Omental fat pad (tissue), 4 donors: ENCODE results near the gene MGLL.

GRCh38 chr3:127036234-127037121, 53.6 kb downstream of the PLXNA1 start:
- PRO-cap, result no peak
- RAMPAGE, long total RNA, 4 experiments, result no peak in any of the 4 experiments

DNA sequence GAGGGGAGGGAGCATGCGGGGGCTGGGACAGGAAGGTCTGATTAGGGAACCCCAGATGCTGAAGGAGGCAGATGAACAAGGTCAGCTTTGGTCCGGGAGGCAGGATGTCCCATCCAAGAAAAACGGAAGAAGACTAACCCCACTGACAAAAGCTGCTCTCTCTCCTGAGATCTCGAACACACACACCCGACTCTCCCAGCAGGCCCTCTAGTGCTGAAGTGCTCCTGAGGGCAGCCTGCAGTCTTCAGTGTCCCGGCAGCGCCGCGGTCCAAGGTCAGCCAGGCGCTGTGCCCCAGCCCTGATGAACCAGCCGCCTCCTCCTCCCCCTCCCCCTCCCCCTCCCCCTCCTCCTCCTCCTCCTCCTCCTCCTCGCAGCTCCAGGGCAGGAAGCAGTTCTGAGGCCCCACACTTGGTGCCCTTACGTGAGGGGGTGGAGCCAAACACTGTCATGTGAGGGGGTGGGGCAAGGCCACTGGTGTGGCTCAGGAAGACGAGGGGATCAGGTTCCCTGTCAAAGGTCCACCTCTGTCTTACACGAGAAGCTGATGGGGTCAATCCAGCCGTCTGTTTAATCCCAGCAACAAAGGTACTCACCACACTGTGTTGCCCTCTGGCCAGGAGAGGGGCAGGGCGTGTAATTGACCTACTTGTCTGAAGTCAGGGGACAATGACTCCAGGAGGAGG, 34.1 kb downstream of the PRR23E start:
- PRO-cap, result no peak
- RAMPAGE, long total RNA, 4 experiments, result no peak in any of the 4 experiments

- PRO-cap, result no peak
- RAMPAGE, long total RNA, 4 experiments, result no peak in any of the 4 experiments
These were observed 48.0 kb downstream of the TPRA1 start for GRCh38 chr3:127542243-127543274.

DNA sequence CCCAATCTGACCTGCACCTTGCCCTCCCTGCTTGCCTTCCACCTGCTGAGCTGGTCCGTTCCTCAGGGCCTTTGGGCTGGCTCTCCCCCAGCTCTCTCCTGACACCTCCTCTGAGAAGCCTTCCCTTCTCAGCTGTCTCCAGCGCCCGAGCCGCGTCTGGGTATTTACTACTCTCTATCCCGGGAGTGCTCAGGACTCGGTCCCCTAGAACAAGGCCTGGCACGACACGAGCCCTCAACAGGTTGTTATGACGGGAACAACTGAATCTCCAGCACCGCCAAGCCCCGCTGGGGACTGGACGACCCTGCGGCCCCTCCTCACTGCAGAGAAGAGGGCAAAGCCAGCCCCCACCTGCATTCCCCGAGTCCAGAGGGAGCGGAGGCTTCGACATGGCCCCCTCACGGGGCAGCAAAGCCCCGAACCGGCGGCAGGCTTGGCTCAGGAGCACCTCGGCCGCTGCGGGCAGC, 916 bp downstream of the TPRA1 start:
- PRO-cap, result no peak
- RAMPAGE, long total RNA, 4 experiments, result no peak in any of the 4 experiments

DNA sequence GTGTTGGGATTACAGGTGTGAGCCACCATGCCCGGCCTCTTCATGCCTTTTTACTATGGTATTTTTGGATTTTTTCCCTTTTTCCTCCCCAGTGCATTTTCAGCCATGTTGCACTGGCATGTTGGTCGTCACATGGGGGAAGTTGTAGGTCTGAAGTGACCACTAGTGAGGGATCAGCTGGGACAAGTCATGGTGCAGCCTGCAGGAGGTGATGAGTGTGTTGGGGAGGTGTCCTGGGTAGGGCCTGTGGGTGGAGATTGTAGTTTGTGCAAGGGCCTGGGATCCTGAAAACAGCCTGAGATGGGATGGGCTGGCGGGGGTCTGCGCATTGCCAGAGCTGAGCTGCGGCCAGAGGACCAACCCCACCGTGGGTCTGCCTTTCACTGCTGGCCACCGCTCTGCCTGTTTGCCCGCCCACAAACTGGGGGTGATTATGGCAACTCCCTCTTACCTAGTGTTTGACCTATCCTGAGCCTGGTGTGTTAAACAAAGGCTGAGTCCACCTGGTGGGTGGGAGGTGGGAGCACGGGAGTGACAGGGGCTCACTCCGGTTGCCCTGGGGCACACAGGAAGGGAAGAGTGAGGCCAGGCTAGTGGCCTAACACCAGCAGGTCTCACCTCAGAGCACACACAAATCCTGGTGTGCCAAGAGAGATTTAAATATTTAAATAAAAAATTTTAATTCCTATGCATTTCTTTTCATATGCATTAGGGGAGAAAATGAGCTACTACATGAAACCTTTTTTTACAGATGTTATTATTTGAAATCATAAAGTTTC, 9.8 kb downstream of the ABTB1 start:
- PRO-cap, result no peak
- RAMPAGE, long total RNA, 4 experiments, result no peak in any of the 4 experiments

- PRO-cap, result no peak
- RAMPAGE, long total RNA, 4 experiments, result no peak in any of the 4 experiments
These were observed 55.1 kb downstream of the MGLL start for GRCh38 chr3:127766974-127767810.

- PRO-cap, result no peak
- RAMPAGE, long total RNA, 4 experiments, result start-site peak on the minus strand in 3 of 4 experiments, at chr3:127822396-127823231 at its widest, 104 to 969 reads per replicate
These were observed at the start of gene MGLL for GRCh38 chr3:127822094-127823294. Gene MGLL (minus strand): TSS chr3:127822515.

GRCh38 chr3:128006164-128007651, 45.5 kb upstream of the SEC61A1 start:
- PRO-cap, result no peak
- RAMPAGE, long total RNA, 4 experiments, result no peak in any of the 4 experiments

GRCh38 chr3:128070665-128071315, 18.6 kb downstream of the SEC61A1 start:
- PRO-cap, result no peak
- RAMPAGE, long total RNA, 4 experiments, result no peak in any of the 4 experiments

DNA sequence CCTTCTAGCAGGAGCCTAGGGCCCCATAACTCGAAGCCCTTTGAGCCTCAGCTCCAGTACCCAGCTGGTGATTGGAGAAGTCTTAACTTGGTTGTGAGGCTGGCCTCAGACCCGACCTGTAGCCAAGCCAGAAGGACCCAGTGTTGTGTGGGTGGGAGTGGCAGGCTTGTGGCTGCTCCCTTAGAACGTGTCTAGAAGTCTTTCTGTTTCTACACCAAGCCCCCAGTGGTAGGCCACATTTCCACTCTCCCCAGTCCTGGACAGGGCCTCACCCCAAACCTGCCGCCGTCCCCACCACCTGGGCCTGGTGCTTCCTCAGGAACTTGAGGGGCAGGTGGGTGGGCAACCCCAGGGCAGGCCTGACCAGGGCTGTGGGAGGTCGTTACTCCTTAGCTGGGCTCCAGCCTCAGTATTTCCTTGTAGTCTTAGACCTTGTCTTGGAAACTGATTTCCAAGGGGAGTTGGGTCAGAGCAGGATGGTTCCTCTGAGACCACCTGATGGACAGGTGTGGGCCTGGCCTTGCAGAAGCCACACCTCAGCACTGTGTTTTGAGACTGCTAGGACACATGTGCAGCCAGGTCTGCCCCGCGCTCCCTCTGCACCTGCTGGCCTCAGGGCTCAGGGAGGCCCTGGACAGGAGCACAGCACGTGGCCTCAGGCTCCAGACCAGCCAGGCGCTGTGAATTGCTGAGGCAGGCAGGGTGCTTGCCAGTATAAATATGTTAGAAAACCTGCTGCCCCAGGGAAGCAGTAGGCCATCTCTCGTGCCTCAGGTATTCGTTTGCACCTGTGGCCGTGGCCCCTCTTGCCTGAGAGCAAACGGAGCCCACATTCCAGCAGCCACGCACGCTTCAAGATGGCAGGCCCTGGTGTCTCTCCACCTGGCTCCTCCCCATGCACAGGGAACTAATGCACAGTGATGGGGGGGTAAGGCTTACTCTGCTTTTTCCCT, 20.0 kb downstream of the SEC61A1 start:
- PRO-cap, result no peak
- RAMPAGE, long total RNA, 4 experiments, result no peak in any of the 4 experiments

DNA sequence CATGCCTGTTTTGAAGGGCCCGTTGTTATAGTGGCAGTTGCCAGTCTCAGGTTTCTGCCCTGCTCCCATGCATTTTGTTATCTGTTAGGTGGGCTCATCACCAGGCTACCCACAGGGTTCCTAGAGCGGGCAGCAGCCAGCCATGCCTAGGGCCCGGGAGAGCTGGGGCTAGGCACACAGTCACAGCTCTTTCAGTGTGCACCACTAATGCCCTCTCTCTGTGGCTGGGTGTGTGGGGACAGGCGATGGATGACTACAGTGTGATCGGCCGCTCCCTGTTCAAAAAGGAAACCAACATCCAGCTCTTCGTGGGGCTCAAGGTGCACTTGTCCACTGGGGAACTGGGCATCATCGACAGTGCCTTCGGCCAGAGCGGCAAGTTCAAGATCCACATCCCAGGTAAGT, 108.7 kb downstream of the DNAJB8 start:
- PRO-cap, result no peak
- RAMPAGE, long total RNA, 4 experiments, result no peak in any of the 4 experiments

DNA sequence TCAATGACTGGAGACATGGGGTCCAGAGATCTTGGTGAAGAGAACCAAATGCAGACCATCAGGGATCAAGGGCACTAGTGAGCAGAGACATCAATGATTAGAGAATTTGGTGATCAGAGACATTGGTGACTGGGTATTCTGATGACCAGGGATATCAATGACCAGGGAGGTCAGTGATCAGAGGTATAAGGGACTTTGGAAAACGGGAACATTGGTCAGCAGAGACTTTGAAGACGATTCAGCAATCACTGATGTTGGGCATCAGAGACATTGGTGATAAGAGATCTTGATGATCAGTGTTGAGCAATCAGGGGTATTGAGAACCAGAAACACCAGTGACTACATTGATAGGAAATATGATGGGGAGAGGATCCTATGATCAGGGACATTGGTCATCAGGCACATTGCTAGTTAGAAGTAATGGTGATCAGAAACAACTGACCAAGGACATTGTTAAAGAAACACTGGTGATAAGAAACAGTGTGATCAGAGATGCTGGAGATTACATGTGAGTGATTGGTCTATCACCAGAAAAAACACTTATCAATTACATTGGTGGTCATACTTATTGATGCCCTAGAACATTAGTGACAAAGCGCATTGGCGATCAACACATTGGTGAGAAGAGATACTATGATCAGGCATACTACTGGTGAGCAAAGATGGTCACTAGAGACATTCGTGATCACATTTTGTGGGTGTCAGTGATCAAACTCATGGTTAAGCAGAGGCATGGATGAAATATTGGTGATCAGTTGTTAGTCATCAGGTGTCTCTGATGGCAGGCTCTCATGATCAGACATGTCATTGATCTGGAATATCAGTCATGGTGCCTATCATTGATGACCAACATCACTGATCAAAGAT, 11.6 kb upstream of the DNAJB8 start:
- PRO-cap, result no peak
- RAMPAGE, long total RNA, 4 experiments, result no peak in any of the 4 experiments

- PRO-cap, result no peak
- RAMPAGE, long total RNA, 4 experiments, result no peak in any of the 4 experiments
These were observed 6.9 kb upstream of the GATA2 start for GRCh38 chr3:128499517-128500621.

- PRO-cap, result no peak
- RAMPAGE, long total RNA, 4 experiments, result no peak in any of the 4 experiments
These were observed 54.5 kb upstream of the GATA2 start for GRCh38 chr3:128547248-128548084.

DNA sequence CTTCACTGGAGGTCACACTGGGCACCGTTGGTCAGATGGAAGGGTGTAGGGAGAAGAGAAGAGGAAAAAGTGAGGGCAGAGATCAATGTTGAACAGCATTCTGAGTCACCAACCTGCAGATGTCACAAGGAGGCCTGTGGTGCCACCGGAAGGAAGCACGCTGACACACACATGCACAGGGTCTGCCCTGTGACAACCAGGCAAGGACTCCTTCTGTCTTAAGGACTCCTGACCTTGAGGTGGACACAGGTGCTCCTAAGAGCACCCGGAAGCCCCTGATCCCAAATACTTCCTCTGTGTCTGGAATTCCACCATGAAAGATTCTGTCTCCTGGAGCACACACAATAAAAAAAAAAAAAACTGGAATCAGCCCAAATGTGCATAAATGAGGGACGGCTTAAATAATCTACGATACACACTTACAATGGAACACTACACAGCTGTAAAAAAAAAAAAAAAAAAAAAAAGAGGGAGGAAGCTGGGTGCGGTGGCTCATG, 58.5 kb downstream of the RPN1 start:
- PRO-cap, result no peak
- RAMPAGE, long total RNA, 4 experiments, result no peak in any of the 4 experiments

DNA sequence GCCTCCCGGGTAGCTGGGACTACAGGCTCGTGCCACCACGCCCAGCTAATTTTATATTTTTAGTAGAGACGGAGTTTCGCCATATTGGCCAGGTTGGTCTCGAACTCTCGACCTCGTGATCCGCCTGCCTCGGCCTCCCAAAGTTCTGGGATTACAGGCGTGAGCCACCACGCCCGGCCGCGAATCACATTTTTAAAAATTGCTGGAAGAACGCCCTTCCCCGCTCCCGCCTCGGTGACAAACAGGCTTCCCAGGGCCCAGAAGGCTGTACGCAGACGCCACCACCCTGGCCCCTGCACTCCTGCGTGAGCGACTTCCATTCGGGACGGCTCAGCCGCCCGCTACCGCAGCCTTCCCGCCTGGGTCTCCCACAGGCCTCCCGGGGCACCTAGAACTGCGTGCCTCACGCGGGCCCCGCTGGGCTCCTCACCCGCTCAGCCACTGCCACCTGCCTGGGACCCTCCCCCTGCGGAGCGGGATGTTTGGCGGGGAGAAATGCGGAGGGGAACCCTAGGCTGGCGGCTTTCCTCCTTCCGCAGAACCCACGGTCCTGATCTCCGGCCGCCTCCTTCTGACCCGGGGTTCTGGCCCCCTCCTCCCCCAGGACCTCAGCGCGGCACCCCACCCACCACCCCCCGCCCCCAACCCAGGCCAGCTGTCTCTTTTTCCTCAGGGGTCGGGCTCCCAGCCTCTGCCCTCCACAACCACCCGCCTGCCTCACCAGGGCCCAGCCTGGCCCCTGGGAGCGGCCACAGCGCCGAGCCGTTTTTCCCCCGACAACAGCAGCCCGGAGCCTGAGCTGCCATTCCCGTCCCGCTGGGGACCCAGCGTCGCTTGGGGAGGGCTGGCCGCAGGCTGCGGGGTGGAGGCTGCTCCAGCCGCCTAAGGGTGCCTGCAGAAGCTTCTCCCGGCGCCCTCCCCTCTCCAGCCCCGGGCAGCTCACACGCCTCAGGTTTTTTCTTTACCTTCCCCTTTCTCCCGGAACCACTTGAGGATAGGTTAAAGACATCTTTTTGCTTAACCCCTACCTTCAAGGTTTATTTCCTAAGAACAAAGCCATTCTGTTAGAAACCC, 27.6 kb upstream of the RAB7A start:
- PRO-cap, result no peak
- RAMPAGE, long total RNA, 4 experiments, result no peak in any of the 4 experiments

DNA sequence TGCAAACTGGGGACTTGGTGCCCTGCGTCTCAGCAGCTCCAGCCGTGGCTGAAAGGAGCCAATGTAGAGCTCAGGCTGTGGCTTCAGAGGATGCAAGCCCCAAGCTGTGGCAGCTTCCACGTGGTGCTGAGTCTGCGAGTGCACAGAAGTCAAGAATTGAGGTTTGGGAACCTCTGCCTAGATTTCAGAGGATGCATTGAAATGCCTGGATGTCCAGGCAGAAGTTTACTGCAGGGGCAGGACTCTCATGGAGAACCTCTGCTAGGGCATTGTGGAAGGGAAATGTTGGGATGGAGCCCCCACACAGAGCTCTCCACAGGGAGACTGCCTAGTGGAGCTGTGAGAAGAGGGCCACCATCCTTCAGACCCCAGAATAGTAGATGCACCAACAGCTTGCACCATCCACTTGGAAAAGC, 24.9 kb downstream of the RAB7A start:
- PRO-cap, result no peak
- RAMPAGE, long total RNA, 4 experiments, result no peak in any of the 4 experiments

DNA sequence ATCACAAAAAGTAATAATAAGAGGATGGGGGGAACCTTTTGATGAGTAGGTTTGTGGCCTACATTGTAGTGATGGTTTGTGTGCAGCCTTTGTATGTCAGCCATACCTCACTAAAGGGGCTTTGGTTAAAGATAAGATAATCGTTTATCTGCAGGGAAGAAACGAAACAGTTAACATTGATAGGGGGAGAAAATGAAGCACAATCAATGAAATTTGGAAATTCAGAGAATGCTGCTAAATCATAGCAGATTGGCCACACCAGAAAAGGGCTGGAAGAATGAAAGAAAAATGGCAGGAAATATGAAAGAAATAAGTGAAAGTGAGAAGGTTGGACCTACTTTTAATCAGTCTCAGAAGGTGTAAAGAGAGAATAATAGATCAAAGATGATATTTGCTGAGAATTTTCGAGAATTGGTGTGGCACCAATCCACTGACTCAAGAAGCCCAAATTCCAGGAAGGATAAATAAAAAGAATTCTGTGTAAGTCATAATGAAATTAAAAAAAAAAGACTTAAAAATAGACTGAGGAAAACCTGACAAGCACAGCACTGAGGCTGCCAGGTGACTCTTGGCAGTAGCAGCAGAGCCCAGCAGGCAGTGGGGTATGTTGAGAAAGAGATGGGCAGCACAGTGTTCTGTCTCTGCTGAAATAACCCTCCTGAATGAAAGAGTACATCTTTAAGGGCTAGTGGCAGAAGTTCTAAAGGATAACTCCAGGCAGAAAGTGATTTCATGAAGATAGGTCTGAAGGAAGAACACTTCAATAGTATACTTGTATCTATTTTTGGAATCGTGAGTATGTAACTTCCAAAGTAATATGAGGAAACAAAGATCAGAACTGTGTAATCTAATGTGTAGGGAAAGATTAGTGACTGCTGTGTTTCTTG, 75.6 kb downstream of the RAB7A start:
- PRO-cap, result no peak
- RAMPAGE, long total RNA, 4 experiments, result no peak in any of the 4 experiments

DNA sequence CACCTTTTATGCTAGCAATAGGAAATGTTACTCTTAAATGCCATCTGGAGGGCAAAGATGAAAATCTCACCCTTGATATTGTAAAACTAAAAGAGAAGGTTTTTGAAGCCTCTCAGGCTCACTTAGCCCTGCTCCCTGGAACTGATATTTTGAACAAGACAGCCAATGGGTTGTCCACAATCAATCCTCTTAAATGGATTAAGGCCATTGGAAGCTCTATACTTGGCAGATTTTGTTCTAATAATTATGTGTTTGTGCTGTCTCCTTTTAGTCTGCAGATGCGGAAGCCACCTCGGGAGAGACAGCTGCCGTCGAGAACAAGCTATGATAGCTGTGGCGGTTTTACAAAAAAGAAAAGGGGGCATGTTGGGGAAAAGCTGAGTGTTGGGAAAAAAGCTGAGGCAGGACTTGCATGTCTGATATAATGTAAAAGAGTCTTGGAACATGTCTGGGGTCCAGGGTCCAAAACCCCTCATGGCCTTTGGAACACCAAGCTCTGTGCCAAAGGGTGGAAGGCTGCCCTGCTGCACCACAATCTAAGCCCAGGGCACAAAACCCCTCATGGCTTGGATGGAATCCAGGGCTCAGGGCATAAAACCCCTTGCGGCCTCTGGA, 44.4 kb downstream of the ACAD9 start:
- PRO-cap, result no peak
- RAMPAGE, long total RNA, 4 experiments, result no peak in any of the 4 experiments

DNA sequence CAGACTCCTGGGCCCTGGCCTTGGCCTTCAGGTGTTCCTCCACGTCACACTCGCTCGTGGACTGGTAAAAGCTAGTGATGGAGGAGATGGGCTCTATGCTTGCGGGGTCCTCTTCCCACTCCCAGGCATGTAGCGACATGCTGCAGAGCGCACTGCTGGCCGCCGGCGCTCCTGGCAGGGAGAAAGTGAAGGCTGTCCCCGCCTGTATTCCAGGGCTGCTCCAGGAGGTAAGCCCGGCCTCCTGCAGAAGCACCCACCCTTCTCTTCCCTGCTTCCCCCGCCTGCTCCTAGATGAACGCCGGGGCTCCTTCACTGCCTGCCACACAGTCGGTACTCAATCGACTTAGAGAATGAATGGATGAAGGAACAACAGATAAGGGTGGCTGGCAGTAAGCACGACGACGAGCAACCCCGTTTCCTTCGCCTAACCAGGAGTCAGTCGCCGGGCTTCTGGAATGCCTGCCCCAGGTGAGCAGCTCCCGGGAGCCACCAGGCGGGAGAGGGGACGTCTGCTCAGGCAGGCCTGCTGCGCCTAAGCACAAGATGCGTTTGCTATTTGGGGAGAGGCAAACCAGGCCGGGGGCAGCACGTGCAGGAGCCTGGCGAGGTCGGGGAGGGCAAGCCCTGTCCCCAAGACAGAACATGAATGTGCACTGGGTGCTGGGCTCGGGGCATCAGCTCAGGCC, 567 bp downstream of the CFAP92 start:
- PRO-cap, result no peak
- RAMPAGE, long total RNA, 4 experiments, result no peak in any of the 4 experiments